ENCODE results near the gene PRCD.

DNA sequence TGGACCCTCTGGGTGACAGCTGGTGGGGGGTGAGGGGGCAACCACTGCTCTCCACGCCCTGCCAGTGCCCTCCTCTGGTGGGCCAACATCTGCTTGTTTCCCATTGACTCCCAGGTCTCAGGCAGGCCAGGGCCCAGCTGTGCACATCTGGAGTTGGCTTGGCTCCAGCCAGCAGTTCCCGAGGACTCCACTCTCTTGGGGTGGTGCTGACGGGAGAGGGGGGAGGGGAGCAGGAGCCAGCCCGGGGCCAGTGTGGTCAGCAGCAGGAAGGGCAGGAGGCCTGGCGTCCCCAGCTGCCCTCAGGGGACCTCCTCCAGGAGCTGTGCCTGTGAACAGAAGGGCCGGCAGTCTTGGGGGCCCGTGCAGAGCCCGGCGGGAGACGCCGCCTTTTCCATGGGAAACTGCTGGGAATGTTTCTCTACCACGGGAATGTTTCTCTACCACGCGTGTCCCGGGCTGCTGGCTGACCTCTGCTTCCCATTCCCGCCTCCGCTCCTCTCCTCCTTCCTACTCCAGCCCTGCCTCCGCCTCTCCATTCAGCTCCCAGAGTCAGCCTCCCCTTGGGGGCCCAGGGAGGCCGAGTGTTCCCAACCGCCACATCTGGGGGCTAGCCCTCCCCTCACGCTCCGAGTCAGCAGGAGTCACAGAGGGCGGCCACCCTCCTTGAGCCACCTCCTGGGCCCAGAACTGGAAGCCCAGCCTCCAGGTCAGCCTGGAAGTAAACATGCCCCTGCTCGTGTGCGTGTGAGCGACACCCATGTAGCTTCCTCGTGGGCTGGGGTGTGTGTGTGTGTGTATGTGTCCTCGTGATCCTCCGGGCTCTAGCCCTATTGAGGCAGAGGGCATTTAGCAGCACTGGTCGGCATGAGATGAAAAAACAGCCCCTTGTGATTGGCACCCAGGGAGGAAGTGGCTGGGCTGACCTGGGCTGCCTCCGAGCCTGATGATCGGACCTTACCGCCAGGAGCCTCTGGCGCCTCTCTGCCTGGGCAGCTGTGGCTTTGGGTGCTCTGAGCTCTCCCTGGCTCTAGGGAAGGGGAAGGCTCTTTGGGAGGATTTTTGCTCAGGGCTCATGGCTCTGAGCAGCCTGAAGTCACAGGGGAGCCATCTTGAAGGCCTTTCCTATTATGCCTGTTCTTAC lies 7.4 kb downstream of the CYGB start:
- PRO-cap, result no peak

GRCh38 chr17:76539818-76540247 lies at the start of gene PRCD:
Gene PRCD, plus strand, starts transcription at chr17:76540044.
- PRO-cap, result no peak

DNA sequence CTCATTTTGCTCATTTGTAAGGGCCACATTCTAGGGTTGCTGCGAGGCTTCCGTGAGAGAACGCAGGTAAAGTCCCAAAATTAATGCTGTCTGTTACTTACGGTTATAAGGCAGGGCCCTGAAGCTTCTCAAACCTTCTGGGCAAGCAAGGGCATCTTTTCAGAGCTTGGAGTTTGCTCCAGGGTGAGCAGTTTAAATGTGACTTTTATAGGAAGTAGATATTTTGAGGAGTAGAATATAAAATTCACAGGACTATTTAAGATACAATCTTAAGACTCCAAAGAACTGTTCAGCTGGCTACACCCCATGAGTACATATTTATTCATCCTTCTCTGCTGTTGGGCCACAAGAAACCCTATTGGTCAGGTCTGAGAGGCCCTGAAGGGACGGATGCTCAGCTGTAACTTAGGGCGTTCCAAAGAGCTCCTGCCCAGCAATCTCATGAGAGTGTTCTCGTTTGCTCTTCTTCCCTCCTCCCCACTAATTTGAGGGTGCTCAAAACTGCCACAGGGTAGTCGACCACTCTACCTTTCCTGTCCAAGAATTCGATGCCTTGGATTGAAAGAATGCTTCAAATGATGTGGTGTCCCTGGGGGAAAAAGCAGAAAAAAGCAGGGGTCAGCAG lies 7.3 kb downstream of the ST6GALNAC2 start:
- PRO-cap, result no peak

DNA sequence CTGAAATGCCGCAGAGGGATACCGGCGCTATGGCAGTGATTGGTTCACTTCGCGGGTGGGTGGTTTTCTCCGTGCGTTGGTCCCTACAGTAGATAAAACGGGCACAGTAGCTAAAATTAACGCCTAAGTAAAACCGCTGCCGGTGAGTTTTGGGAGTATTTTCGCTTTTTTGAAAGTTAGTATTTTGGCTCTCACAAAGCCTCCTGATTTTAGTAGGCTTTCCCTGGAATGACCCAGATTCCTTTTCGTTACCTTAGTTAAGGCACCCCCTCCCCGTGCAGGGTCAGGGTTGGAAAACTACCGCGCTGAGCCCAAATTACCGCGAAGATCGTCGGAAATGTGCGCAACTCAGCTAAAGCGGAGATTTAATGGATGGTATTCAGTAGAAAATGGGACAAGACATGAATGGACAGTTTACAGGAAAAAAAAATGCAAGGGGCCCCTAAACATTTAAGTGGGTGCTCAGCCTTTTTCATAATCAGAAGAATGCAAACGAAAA lies 28.4 kb upstream of the ST6GALNAC1 start:
- PRO-cap, result bidirectional peak, plus-strand start at position 119 of the sequence, minus-strand start outside the sequence

GRCh38 chr17:76678036-76678857 lies 32.5 kb downstream of the MXRA7 start:
- PRO-cap, result no peak

GRCh38 chr17:76721811-76722574 lies 4.4 kb downstream of the JMJD6 start:
- PRO-cap, result no peak

DNA sequence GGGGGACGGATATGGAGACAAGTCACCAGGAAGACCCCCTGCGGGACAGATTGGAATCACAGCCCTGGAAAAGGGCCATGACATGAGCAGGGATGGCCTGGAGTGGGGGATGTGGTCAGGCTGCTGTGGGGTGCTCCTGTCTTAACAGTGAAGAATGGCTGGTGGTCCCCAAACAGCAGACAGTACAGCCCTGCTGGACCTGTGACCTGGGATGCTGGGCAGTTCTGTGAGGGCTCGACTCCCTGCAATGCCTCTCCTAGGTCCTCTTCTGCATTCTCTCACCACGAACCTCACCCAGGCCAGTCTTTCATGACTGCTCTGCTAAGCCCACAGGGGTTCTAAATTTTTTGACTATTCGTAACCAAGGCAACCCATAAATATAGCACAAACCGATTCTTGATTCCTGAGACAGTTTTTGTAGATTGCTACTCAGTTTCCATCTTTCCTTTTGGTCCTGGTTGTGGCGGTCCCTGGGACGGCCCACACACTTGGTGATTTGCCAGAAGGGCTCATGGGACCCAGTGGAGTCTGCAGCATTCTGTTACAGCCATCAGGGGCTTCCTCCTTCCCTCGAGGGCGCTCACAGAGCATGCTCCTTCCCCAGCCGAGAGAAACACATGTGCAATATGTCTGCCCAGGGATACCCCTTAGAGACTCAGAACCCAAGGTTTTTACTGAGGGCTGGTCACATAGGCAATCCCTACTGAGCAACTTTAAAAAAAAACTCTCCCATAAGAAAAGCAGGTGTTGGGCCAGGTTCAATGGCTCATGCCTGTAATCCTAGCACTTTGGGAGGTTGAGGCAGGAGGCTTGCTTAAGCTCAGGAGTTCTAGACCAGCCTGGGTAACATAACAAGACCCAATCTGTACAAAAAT lies 23.4 kb upstream of the MGAT5B start:
- PRO-cap, result no peak

GRCh38 chr17:76924607-76924806 lies 56.3 kb downstream of the MGAT5B start:
- PRO-cap, result no peak

- PRO-cap, result no peak
Measured at GRCh38 chr17:77085939-77086454, 54.8 kb upstream of the SEC14L1 start.

DNA sequence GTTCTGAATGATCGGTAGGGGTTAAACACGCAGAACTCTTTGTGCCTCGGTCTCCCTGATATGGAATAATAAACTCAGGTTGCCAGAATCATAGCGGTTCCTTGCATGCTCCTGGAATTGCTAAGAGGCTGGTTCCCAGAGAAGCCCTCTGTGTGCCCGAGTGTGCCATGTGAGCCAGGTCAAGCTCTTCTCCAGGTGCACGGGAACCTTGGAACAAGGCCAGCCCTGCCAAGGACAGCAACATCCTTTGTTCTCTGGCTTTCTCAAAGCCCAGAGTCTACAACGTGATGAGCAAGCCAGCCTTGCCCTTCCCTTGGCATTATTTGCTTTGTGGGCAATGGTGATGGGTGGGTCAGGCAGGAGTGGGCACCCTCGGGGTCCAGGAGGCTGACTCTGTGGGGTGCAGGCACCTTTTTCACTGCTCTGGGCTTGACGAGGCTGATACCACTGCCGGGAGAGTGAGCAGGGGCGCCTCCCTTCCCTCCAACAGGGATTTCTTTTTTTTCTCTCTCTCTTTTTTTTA lies 14.2 kb upstream of the SEC14L1 start:
- PRO-cap, result no peak

DNA sequence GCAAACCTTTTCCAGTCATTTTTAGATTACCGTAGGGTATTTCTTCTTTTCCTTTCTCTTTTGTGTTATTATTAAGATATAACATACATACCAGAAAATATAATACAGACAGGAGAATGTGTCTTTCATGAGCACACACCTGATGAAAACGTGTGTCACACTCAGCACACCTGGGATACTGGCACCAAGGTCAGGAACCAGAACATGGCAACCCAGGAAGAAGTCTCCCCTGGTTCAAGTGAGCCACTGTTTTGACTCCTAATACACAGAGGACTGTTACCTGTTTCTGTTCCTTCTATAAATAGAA lies 3.4 kb downstream of the SEC14L1 start:
- PRO-cap, result no peak

GRCh38 chr17:77146803-77147369 lies 6.1 kb downstream of the SEC14L1 start:
- PRO-cap, result no peak

GRCh38 chr17:77147370-77147752 lies 6.6 kb downstream of the SEC14L1 start:
- PRO-cap, result unidirectional peak, plus-strand start at chr17:77147507

- PRO-cap, result no peak
Measured at GRCh38 chr17:77168972-77169528, 28.3 kb downstream of the SEC14L1 start.

DNA sequence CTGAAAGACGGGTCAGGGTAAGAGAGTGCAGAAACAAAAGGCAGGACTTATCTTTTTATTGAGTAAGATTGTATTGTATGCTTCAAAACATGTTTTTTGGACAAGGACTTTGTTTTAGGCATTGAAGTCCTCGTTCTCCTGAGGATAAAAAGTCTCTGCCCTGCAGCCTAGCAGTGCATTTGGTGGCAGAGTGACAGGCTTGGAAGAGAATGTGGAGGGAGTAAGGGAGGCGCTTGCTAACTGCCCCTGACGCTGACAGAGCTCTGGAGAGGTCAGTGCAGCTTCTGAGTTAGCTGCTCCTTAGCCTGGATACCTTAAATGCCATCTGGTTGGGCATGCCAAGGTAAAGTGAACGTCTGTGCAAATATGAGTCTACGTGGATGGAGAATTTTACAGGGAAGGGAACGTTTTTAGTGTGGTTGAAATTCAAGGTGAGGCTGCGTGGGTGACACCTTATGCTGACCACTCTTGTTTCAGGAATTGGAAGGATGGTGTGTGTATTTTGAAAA lies 44.3 kb downstream of the SEC14L1 start:
- PRO-cap, result no peak

DNA sequence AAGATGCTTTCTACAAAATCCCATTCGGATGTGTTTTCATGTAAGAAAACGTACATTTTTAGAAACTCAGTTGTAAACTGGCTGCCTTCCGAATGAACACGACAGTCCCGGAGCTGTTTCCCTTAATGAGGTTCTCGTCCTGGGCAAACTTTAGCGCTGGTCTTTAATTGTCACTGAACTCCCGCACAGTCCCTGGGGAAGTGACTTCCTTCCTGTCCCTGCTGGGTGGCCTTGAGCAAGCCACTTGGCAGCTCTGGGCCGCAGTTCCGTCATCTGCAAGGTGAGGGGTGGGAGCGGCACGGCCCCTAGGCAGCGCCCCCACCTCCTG lies 41.1 kb downstream of the SEPTIN9 start:
- PRO-cap, result no peak

DNA sequence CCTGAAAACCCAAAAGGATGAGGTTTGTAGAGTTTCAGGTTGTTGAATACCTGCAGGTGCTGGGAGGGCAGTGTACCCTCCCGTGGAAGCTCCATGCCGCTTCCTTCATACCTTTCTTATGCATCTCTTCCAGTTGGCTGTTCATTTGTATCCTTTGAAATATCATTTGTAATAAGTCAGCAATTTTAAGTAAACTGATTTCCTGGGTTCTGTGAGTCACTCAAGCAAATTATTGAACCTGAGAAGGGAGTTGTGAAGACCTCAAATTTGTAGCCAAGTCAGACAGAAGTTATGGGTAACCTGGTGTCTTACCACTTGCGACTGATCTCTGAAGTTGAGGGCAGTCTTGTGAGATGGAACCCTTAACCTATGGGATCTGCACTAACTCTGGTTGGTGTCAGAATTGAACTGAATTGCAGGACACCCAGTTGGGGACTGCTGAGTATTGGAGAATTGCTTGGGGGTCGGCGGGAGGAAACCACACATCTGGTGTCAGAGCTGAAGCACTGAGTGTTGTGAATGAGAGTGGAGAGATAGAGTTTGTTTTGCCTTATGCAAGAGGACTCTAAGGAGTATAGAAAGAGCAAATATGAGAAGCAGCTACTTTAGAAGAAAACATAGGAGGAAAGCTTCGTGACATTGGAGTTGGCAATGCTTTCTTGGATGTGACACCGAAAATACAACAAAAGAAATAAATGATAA lies 62.2 kb downstream of the SEPTIN9 start:
- PRO-cap, result no peak

GRCh38 chr17:77350154-77350692 lies 68.9 kb downstream of the SEPTIN9 start:
- PRO-cap, result no peak

DNA sequence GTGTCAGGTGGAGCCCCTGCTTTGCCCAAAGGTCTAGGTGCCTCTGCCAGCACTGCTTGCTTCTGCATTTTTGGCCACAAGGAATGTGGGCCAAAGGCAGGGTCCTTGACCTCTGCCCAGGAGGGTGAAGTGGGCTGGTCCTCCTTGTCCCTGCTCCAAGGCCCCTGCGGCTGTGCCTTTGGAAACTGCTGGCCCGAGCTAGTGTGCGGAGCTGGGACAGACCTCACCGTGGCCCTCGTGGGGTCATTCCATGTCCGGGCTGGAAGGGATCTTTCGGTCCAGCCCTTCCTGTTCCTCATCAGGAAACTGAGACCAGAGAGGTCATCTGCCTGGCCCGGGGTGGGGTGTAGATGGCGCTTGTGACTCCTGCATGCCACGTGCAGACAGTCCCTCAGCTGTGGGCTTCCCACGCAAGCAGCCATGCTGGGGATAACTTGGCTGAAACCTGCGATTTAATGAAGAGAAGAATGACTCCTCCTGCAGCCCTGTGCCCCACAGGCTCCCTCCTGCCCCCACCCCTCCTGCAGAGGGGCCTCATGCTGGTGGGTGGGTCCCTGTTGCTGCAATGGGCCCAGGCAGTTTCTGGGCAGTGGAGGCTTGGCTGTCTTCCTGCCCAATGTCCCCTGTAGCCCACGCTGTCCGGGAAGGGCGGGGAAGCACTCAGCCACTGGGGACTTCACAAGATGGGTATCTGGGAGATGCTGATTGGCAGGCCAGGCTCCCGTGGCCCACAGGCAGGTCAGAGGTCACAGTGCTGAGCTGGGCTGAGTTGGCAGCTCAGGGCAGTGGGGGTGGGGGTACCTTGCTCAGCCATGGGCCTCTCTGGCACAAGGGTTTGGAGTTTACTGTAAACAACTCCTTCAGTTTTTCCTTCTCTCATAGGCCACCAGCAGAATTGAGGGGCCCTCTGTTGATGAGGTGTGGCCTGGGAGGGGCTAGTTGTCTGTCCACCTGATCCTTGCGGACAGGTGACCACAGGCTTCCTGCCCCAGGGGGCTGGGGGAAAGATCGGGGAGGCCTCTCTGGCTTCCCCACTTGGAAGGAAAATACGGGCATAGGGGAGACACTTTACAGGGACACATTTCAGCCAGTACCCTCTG lies 104.8 kb downstream of the SEPTIN9 start:
- PRO-cap, result no peak

GRCh38 chr17:77392312-77393161 lies 111.2 kb downstream of the SEPTIN9 start:
- PRO-cap, result no peak